Right common carotid artery plus branches (tissue), 1 donor: ENCODE measurements around the gene ITGB2.

GRCh38 chr21:43783190-43783758 is 6.1 kb upstream of the RRP1 start:
- PRO-cap: no peak

GRCh38 chr21:43861389-43862036 is 3.5 kb upstream of the AGPAT3 start:
- PRO-cap: no peak

- PRO-cap: no peak
These were observed 5.0 kb downstream of the AGPAT3 start for GRCh38 chr21:43869962-43870556.

DNA sequence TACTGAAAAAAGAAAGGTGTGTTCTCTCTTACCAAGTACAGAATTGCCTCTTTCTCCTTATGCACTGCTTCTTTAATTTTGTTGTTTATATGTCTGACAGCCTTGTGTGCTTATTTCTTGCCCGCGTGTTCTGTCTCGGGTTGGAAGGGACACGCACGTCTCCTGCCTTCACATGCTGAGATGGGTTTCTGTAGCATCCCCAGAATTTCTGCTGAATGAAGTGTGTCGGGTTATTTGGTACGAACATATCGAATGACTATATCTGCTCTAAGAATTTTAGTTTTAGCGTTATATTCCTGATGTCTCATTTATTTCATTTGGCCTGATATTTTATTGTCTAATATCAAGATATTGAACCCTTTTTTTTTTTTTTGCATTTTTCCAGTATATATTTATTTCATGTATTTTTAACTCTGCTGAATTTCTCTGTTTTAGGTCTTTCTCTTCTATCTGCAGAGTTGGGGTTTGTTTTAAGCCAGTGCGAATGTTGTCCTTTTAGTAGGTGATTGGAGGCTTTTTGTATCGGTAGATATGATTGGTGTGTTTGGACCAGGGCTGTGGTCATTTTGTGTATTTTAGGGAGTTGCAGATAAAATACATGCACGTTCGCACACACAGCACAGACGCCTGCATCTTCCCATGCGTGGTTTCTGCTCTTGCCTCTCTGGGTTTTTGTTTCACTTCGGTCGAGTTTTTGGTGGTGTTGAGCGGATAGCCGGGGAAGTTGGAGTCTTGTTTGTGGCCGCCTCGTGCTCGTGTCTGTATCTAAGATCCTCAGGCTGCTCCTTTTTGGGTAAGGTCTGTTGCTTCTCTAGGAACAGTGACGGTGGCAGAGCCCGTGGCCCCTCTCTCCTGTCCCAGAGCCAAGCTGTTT is 51.4 kb downstream of the AGPAT3 start:
- PRO-cap: unidirectional peak, minus-strand start at position 761 of the sequence

GRCh38 chr21:43921984-43922559 is 57.0 kb downstream of the AGPAT3 start:
- PRO-cap: no peak

GRCh38 chr21:44006099-44006766 is 5.9 kb upstream of the TRAPPC10 start:
- PRO-cap: no peak

DNA sequence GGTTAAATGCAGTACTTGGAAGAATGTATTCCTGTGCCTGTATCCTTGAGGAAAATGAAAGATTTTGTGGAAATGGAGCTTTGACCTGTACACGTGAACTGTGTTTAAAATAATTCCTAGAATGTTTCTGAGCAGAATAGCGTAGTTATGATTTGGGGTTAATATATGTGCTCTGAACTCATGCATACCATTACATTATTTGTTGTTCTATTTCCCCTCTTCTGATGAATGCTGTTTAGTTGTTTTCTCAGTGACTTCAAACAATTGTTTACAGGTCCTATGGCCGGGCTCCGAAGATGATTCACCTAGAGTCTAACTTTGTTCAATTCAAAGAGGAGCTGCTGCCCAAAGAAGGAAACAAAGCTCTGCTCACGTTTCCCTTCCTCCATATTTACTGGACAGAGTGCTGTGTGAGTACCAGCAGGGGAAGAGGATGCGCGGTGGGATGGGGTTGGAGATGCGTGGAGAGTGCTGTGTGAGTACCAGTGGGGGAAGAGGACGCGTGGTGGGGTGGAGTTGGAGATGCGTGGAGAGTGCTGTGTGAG is 25.5 kb downstream of the TRAPPC10 start:
- PRO-cap: no peak

DNA sequence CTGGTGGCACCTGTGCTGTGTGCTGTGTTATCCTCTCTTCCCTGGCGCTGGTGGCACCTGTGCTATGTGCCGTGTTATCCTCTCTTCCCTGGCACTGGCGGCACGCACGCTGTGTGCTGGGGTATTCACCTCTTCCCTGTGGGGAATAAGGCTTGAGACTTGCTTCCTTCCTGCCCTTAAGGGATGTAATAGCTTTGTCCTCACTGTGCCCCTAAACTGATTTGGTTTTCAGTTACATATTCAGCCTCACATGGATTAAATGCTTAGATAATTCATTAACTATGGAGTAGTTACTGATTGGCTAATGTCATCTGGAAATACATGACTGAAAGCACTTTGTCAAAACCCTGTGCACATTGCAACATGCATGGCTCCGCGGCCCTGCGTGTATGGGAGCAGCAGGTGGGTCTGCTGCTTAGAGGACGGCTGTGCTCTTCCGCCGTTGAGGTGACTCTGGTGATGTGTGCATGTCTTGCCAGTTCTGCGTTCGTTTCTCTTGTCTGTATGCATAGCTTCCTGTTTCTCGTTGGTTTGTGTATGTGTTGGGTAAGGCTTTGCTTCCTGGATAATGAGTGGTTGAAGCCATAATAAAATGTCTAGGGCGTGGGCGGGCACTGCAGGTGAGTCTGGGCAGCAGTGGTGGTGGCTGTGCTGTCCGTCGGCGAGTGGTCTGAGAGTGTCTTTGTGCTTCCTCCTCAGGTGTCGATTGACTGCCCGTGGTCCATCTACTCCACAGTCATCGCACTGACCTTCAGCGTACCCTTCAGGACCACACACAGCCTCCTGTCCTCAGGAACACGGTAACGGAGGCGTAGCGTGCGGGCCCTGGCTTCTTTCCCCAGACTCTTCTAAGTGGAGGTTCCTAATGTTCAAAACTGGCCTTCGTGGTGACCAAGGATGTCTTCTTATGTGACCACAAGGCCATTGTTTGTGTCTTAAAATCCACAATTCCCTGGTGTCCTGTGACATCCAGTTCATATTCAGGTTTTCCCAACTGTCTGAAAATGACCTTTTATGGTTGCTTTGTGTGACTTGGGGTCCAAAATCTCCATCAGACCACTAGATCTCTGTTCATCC is 17.7 kb upstream of the PWP2 start:
- PRO-cap: no peak

DNA sequence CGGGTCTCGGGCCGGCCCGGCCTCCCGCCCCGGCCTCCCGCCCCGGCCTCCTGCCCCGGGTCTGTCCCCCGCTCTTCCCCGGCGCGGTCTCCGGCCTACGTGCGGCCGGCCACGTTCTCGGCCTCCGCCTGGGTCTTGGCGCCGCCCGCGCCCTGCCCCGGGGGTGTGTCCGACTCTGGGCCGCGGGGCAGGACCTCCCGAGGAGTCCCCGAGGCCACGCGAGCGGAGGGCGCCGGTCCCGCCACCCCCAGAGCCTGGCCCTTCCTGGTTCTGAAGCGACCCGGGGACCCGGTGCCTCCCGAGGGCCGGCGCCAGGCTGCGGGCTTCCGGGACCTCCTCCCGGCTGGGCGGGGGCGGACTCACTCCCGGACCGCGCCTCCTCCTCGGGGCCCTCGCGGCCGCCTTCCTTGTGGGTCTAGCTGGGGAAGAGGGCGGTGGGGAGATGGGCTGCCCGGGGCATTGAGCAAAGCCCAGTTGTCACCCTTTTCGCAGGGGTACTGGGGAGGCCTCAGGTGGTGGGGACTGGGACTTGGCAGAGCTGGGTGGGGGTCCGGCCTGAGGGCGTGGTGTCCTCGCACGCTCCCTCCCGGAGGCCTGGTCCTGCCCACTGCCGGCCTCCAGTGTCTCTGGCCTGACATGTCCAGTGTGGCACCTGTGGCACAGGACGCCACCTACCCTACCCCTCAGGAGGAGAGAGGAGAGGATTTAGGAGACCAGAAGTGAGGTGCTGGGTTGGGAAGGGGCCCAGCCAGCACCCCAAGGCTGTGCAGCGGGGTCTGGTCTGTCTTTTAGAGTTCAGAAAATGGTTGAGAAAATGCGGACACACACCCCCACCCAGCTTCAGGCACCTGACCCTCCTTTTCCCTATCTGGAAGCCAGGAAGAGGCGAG is 673 bp downstream of the PFKL start:
- PRO-cap: bidirectional peak, plus-strand start at position 211 of the sequence, minus-strand start at position 130 of the sequence; unidirectional peak, minus-strand start at position 272 of the sequence

DNA sequence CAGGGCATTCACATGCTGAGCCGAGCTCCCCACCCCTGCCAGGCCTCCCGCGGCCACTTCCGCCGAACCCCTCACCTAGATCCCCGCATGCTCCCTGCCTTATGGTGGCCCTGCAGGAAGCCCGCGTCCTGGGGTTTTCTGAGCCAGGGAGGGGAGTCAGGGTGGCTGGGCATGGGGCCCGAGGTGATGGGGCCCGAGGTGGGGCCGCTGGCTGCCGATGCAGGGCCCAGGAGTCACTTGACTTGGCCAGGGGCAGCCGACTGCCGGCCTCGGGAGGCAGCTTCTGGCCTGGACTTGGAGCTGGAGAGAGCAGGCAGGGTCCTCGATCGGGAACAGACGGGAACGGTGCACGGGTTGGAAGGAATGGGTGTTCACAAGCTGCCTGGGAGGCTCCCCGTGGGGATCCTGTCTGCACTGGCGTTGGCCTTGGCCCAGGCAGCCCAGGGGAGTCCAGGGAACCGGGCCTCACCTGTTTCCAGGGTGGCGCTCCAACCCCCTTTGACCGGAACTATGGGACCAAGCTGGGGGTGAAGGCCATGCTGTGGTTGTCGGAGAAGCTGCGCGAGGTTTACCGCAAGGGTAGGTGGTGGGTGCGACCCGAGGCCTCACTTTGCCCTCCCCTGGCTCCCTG is 13.6 kb downstream of the CFAP410 start:
- PRO-cap: no peak

DNA sequence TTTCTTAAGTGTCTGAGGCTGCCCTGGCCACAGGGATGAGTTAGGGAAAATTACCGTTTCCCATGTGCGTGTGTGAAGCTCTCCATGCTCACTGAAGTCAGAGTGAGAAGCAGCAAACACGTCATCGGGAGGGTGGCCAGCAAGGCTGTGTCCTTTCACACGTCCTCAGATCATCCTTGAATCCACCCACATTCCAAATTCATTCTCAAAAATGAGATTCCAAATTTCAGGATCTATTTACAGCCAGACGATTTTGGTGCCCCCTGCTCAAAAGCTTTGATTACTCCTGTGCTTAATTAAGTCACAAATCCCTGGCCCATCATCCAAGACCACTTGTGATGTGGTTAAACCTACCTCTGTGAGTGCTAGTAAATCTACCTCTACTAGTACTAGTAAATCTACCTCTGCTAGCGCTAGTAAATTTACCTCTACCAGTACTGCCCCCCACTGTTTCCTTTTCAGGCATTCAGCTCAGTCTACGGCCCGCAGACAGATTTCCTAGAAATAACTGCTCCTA is 28.7 kb downstream of the LRRC3 start:
- PRO-cap: no peak

- PRO-cap: no peak
These were observed 29.4 kb downstream of the KRTAP10-1 start for GRCh38 chr21:44510485-44511031.

DNA sequence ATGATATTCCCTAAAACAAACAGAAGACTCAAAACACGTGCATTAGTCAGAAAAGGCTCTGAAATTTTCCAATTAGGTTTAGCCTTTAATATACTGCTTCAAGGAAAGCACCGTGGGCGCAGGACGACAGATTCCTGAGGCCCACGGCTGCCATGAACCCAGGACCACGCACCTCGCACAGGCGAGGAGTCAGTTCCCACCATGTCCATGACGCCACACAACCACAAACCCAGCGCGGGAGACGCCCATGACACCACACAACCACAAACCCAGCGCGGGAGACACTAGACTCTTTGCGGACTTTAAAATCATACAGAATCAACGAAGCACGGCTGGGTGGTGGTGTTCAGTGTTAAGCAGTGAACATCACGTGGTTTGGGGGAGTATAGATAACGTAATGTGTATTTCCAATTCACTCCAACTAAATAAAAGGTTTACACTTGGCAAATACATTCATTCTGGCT is 19.2 kb downstream of the PTTG1IP start:
- PRO-cap: no peak

DNA sequence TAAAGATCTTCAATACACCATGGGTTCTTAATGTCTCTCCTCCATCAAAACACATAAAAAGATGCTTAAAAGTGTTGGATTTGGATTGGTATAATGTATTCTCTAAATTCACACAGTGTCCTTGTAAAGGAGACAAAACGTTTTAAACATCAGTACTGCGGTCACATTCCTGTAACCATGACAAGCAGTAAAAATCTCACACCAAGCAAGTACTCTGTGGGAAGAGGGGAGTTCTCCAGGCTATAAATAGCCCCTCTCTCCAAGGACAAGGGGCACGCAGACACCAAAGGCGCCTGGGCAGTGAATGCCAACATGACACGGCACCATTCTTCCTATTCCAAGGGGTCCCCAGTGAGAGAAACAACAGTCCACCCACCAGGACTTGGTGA is 2.0 kb downstream of the PTTG1IP start:
- PRO-cap: no peak

DNA sequence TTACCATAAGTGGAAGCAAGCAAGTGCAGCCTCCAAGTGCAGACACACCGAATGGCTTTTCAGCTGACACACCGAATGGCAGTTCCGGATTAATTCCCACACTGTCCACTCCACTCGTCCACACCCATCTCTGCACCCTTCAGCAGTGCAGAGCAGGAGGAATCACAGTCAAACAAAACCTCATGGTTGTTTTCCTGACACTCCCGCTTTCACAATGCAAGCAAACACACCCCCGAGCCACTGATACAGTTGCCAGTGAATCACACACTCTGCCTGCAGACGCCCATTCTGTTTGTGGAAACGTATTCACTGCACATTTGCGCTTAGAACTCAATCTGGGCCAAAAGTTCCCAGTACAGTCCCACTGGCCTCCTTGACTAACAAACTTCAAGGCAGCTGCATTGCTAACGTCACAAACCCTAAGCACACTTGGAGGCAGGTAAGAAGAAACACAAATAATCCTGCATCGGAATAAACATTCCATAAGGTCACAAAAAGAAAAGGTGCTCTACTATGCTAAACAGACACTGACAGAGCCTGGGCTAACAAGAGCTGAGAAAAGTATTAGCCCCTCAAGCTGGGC is 1.5 kb downstream of the PTTG1IP start:
- PRO-cap: no peak

DNA sequence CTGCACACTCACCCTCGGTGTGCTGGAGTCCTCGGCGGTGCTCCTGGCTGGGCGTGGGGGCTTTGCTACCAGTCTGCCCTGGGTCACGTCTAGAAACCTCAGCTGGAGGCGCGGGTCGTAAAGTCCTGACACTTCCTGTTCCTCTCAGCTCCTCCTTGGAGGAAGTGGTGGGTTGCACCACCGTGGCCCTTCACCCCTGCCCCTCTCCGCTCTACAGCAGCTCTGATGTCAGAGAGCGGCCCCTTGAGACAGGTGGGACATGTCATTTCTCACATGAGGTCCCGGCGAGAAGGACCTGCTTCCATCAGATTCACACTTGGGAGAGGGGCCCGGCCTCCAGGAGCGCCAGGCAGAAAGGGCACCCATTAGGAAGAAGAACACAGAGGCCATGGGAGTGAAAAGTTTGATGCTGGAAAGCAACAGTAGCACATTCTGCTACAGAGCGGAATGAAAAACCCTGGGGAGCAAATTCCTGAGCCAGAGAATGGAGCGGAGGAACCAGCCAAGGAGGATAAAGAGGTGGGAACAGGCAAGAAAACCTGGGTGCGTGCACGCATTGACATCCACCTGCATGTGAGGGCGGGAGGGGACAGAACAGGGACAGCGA is at the start of gene ITGB2:
Gene ITGB2, minus strand, starts transcription at position 91 of the 607 bp plus-strand sequence.
- PRO-cap: no peak

DNA sequence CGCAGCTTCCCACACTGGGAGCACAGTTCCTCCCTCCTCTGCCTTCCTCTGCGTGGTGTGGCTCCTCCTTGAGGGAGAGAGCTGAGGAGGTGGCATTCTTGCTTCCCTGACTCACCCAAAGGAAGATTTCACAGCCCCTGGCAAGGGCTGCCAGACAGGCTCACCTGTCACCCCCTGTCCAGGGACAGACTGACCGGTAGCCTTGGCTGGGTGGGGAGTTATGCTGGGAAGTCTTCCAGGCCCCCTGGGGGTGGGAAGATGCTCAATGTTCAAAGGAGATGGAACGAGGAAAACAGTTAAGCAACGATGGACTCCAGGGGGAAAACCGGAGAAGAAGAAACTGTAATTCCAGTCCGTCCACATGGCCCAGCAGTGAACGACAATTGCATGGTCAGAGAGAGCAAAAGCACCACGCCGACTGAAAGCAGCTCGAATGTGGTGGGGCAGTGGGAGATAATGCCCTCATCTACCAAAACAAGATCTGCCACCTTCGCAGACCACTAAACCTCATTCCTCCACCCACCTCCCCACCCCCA is 7.4 kb upstream of the ITGB2 start:
- PRO-cap: no peak

DNA sequence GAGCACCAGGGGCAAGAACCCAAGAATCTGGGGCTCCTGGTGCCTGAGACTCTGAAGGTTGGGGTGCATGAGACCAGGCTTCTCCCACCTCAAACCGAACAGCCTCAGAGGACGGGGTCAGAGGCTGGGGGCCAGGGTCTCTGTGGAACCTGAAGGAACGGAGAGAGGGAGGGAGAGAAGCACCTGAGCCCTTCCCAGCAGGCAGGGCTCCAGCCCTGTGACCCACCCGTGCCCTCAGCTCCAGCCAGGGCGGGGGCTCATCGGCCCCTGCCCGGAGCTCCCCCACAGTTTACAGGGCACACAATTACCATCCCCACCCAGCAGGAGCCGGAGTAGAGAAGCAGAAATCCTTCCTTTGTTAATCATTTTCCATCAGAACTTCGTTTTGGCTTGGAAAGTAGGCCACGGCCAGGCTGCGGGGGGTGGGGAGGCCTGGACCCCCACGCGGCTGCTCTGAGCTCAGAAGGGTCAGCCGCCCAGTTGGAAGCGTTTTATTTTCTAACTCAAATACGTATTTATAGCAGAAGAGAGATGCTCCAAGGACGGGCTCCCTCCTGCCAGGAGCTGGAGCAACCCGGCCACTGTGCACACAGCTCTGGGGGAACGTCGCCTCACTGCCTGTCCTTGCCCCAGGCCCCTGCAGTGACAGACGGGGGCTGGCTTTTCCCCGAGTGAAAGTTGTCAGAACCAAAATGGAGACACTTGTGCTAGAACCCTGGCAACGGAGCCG is 42.8 kb upstream of the ADARB1 start:
- PRO-cap: no peak

- PRO-cap: unidirectional peak, plus-strand start at chr21:45073841
These were observed 943 bp upstream of the ADARB1 start for GRCh38 chr21:45073265-45074008.

GRCh38 chr21:45291789-45292292 is 4.1 kb upstream of the POFUT2 start:
- PRO-cap: no peak